Bronchial epithelial cell (primary cell): ENCODE results near the genes DEFB121 and MYLK2.

DNA sequence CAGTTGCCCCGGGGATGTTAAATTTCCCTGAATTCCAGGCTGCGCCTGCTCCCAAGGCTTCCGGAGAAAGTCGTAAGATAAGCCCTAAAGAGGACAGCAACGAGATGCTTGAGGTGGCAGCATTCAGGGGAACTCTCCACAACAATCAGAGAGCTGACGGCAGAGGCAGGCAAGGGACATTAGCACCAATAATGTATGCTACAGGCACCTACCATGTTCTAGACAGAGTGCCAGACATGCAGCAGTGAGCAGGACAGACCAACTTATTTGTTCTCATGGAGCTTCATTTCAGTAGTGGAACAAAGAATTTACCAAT lies 3.5 kb upstream of the ENTPD6 start:
- RRBS, 2 experiments, result 65 to 90% methylated on average over 2 to 3 of the region's 6 CpGs

- RRBS, 2 experiments, result no CpG with 5 or more reads among the region's 2 CpGs
These were observed 1.6 kb downstream of the ENTPD6 start for GRCh38 chr20:25197137-25197533.

GRCh38 chr20:25225525-25226098 lies 22.3 kb upstream of the PYGB start:
- RRBS, 2 experiments, result no CpG with 5 or more reads among the region's 12 CpGs

DNA sequence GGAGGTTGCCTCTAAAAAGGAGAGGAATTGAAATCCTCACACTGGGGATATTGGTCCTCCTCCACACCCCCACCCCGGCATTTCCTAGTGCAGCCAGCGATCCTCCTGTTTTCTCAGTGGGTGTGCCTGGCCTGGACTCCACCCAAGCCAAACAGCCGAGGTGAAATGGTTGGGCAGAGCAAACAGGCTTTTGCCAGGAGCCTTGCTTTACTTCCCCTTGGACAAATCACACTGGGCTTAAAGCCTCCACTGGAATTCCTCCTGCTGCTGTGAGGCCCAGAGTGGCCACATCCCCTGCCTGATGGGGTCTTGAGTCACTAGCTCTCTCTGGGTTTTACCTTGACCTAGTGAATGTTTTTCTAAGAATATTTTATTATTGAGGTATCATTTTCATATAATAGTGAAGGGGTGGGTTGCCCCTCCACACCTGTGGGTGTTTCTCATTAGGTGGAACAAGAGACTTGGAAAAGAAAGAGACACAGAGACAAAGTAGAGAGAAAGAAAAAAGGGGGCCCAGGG lies 14.4 kb upstream of the PYGB start:
- RRBS, 2 experiments, result no CpG with 5 or more reads among the region's 3 CpGs

- RRBS, 2 experiments, result no CpG with 5 or more reads among the region's 12 CpGs
These were observed 58.6 kb downstream of the PYGB start for GRCh38 chr20:25306065-25307219.

DNA sequence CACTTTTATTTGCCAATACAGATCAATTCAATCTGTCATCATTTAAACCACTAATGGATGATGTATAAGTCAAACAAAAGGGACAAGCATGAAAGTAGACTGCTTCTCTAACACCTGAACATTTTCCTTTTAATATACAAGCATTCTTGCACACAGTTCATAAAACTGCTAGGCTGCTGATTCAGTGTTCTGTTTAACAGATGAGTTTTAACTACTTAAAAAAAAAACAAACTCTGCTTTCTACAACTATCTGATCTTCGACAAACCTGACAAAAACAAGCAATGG lies 2.8 kb downstream of the NINL start:
- RRBS, 2 experiments, result no CpG with 5 or more reads among the region's 1 CpG

GRCh38 chr20:25987188-25987864 lies 290.7 kb upstream of the ZNF337 start:
- RRBS, 2 experiments, result no CpG with 5 or more reads among the region's 38 CpGs

GRCh38 chr20:29408199-29408483 lies 1849.3 kb upstream of the DEFB115 start:
- RRBS, 2 experiments, result no CpG with 5 or more reads among the region's 20 CpGs

GRCh38 chr20:31332820-31333019 lies 24.3 kb upstream of the DEFB116 start:
- RRBS, 2 experiments, result no CpG with 5 or more reads among the region's 7 CpGs

GRCh38 chr20:31406061-31406662 lies at the start of gene DEFB121:
Gene DEFB121 (minus strand): TSS chr20:31406215.
- RRBS, 2 experiments, result no CpG with 5 or more reads among the region's 4 CpGs

DNA sequence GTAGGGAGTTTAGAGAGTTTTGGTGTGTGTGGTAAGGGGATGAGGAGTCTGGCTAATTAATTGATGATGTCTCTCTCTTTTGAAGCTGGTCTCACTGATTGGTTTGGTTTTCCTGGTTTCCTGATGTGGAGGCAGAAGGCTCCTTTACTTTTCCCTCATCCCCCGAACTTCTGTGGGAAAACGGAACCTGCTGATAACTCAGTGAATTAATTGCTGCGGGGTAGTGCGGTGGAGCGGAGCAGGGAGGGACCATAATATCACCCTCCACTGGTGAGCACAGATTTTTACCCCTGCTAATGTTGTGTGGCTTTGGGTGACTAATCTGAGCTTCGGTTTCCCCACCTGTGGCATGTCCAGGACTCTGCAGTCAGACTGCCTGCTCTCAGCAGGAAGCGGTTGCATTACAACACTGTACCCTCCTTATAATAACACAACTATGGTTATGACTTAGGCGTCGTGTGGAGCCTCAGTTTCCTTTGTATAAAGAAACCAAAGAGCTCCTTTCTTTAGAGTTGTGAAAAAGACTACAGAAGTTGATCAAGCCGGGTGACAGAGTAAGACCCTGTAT lies 2.3 kb upstream of the ID1 start:
- RRBS, 2 experiments, result no CpG with 5 or more reads among the region's 10 CpGs

- RRBS, 2 experiments, result no CpG with 5 or more reads among the region's 13 CpGs
These were observed 26.5 kb downstream of the COX4I2 start for GRCh38 chr20:31663853-31665027.

DNA sequence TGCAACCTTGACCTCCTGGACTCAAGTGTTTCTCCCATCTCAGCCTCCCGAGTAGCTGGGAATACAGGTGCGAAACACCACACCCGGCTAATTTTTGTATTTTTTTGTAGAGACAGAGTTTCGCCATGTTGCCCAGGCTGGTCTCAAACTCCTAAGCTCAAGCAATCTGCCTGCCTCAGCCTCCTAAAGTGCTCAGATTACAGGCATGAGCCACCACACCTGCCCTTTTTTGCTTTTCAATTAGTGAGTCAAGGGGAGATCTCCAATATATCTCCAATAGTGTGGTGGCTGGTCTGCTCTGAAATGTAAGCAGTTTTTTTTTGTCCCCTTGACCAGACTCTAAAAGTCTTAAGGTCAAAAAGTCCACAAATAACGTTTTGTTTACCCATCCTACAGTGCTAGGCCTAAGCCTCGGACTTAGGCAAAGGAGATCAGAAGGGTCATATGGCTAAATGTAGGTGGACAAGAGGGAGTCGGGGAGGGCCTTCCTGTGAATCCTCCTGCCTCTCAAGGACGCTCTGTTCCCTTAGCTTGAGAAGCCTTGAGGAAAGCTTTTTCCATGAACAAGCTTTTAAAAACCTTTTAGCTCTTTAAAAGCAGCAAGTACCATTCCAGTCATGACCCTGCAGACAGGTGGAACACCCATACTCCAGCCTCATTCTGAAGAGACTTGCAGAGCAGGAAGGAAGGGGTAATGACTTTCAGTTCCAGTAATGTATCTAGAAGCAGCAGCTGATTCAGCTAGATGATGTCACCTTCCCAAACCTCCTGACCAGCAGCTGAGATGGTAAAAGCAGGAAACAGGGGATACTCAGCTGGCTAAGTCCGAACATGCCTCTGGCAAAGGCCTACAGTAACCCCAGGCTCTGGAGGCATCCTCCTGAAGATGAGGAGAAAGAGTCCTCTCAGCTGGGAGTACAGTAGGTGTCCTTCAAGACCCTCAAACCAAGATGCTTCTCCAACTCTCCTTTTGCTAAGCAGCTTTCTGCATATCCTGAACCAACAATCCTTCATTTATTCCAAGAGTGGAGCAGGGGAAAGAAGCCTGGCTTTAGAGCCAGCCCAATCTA lies 23.7 kb downstream of the BCL2L1 start:
- RRBS, 2 experiments, result no CpG with 5 or more reads among the region's 9 CpGs

GRCh38 chr20:31716336-31716664 lies 6.4 kb downstream of the BCL2L1 start:
- RRBS, 2 experiments, result no CpG with 5 or more reads among the region's 1 CpG

GRCh38 chr20:31719213-31719587 lies 3.5 kb downstream of the BCL2L1 start:
- RRBS, 2 experiments, result no CpG with 5 or more reads among the region's 4 CpGs

DNA sequence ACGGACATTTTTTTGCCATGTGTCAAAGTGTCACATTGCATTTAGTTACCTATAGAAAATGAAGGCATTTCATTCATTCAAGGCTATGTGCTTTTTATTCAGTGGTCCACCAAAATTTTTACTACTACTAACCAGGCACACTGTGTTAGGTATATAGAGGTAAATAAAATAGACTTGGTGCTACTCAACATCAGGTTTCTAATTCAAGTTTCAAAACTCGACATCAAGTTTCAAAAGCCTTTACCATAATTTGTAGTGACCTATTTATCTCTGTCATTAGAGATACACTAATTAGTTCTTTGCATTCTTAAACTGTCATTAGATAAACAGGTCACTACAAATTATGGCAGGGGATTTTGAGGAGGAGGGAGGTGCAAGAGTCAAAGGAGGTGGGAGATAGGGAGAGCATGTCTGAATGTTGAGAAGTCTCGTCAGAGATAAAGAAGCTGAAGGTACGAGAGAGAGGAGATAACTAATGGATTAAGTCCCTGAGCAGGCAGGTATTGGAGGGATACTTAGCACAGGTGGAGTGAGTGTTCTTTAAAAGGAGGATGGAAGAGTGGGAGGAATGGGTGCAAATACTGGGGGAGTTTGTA lies 39.8 kb upstream of the MYLK2 start:
- RRBS, 2 experiments, result no CpG with 5 or more reads among the region's 4 CpGs

- RRBS, 2 experiments, result no CpG with 5 or more reads among the region's 7 CpGs
These were observed 12.6 kb upstream of the MYLK2 start for GRCh38 chr20:31806514-31807053.

- RRBS, 2 experiments, result no CpG with 5 or more reads among the region's 15 CpGs
These were observed at the start of gene MYLK2 for GRCh38 chr20:31818921-31819593. Gene MYLK2 (plus strand): TSS chr20:31819356.

- RRBS, 2 experiments, result under 1 to 2% methylated on average over 6 of the region's 29 CpGs
These were observed 3.3 kb downstream of the MYLK2 start for GRCh38 chr20:31822189-31823064.